Mesangial cell (primary cell): ENCODE measurements around a stretch of chr12.

GRCh38 chr12:57525950-57527170 is 3.7 kb downstream of the MBD6 start:
- RAMPAGE, long total RNA = no peak

- RAMPAGE, long total RNA = no peak
Observed at GRCh38 chr12:57619184-57619945, 8.1 kb downstream of the ARHGEF25 start.

DNA sequence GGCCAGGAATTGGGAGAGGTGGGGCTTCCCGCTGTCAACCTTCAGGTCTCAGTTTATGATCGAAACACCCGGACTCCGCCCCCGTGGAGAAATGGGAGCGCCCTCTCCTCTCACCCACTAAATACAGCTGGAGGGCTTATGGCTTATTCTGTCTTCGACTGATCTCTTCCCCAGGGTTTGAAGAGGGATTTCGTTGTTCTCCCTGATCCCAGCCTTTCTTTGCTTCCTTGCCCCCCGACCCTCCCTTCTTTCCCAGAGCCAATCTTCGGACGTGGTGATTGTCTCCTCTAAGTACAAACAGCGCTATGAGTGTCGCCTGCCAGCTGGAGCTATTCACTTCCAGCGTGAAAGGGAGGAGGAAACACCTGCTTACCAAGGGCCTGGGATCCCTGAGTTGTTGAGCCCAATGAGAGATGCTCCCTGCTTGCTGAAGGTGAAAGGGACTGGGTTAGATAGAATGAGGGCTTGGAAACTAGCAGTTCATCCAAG is 606 bp downstream of the OS9 start:
- RAMPAGE, long total RNA = no peak

DNA sequence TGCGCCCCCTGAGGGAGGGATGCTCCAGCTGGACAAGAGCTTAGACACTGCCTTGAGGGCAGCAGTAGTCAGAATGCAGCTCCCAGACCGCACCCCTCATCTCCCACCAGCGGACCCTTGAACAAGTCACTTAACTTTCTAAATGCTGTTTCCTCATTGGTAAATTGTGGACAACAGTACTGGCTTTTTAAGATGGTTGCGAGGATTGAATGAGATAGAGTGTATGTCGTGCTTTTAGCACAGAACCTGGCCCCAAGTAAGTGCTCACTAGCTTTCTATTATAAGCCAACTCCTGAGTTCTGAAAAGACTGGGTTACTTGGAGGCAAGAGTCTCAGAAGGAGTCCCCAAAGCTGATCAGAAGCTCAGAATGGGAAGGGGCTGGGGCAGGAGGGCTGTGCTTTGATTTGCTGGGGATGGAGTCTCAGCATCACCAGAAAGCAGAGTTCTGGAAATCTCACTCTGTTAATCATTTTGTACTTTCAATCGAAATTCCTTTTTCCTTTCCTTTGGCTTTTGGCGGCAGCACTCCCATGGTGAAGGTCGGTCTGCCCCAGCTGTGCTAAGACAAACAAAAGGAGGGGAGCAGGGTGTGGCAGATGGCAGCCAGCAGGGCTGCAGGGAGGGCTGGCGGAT is 15.5 kb downstream of the AGAP2 start:
- RAMPAGE, long total RNA = no peak

DNA sequence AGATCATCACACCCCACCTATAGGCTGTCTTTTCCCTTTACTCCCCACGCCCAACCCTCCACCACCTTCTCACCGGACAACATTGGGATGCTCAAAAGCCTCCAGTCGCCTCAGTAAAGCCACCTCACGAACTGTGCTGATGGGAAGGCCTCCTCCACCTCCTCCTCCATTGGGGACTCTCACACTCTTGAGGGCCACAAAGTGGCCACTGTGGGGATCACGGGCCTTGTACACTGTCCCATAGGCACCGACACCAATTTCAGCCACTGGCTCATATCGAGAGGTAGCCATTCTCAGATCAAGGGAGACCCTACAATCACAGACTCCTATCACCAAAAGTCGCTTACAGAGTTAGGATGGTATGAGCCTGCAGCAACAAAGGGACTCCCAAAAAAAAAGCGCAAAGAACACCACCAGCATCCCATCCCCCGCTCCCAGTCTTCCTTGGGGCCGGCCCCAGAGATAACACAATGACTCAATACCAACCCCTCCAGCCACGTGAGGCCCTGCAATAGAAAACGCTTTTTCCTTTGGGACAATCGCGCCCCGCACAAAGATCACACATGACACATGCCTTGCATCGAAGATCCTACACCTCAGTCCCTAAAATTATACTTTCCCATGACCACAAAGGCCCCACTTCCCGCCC is 559 bp downstream of the CDK4 start:
- RAMPAGE, long total RNA = no peak

- RAMPAGE, long total RNA = no peak
Observed at GRCh38 chr12:57755368-57756229, 696 bp downstream of the MARCHF9 start.

- RAMPAGE, long total RNA = no peak
Observed at GRCh38 chr12:57756230-57756659, 1.3 kb downstream of the MARCHF9 start.

GRCh38 chr12:57765001-57765868 is 1.6 kb downstream of the CYP27B1 start:
- RAMPAGE, long total RNA = no peak

GRCh38 chr12:57864881-57865872 is 18.6 kb upstream of the CTDSP2 start:
- RAMPAGE, long total RNA = no peak

- RAMPAGE, long total RNA = no peak
Observed at GRCh38 chr12:57881365-57882171, 35.0 kb upstream of the CTDSP2 start.

- RAMPAGE, long total RNA = start-site peak on the minus strand at chr12:57936069-57936155, 424 reads
Observed at GRCh38 chr12:57935591-57936459, 5.5 kb upstream of the ATP23 start.

DNA sequence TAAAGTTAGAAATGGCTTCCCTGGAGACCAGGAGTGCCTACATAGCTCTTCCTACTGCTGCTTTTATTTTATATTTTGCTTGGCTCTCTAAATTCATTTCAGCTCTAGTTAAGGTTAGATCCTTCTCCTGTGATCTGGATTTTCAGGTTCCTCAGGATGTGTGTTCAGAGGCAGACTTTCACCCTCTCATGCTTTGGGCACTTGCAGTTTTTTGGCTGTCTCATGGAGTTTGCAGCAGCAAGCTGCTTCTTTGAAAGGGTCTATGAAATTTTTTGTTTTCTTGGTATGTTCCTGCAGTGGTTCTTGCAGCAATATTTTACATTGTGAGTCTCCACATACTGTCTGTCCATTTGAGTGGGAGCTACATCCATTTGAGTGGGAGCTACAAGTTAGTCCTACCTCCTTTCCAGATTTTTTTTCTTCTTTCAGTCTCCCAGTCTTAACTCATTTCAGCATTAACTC is 93.4 kb downstream of the ATP23 start:
- RAMPAGE, long total RNA = no peak

GRCh38 chr12:59131550-59131759 is 211.2 kb upstream of the LRIG3 start:
- RAMPAGE, long total RNA = no peak

- RAMPAGE, long total RNA = no peak
Observed at GRCh38 chr12:62191521-62192441, 792 bp downstream of the TAFA2 start.

DNA sequence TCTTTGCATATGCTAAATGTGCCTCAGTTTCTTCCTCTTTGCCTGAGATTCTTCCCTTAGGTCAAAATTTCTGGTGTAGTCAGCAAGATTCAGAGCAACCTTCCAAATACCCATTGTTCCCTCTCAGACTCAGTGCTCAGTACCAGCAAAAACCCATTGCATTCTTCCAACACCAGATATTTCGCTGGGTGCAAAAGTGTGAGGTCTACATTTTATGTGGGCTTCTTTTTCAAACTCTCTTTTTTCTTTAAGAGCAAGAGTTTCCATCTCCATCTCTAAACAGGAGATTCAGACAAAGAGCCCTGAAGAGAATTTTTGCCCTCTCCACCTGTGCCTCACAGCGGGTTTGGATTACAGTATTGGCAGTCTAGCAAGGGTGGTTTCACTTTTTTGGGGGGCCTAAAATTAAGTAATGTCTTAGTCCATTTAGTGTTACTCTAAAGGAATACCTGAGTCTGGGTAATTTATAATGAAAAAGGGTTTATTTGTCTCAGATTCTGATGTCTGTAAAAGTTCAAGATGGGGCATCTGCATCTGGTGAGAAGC is 10.6 kb upstream of the USP15 start:
- RAMPAGE, long total RNA = no peak

GRCh38 chr12:62487976-62488328 is 21.3 kb downstream of the MON2 start:
- RAMPAGE, long total RNA = no peak

- RAMPAGE, long total RNA = no peak
Observed at GRCh38 chr12:62533518-62534157, 67.0 kb downstream of the MON2 start.

- RAMPAGE, long total RNA = no peak
Observed at GRCh38 chr12:62684901-62685270, 218.3 kb downstream of the MON2 start.

DNA sequence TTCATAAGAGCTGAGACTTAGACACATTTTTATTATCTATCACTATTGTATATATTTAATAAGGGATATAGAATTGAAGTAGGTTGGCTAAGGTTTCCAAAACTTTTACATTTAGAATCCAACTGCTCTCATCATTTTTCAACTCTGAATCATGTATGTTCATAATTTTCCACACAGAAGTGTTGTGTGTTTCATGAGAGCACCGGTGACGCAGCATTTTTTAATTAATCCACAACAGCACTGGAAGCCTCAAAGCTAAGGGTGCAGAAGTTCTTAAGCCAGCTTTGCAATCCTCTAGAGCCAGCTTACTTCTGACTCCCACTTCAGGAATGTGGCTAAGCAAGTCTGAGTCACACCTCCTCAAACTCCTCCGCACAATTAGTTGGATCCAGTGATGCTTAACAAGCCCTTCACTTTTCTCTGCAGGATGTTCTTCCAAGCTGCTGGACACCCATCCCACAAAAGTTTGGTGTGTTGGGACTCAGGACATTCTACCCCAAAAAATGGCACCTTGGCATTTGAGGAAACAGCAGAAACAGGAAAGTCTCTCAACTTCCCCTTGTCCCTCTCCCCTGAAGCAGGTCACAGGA is 210.1 kb downstream of the PPM1H start:
- RAMPAGE, long total RNA = no peak

DNA sequence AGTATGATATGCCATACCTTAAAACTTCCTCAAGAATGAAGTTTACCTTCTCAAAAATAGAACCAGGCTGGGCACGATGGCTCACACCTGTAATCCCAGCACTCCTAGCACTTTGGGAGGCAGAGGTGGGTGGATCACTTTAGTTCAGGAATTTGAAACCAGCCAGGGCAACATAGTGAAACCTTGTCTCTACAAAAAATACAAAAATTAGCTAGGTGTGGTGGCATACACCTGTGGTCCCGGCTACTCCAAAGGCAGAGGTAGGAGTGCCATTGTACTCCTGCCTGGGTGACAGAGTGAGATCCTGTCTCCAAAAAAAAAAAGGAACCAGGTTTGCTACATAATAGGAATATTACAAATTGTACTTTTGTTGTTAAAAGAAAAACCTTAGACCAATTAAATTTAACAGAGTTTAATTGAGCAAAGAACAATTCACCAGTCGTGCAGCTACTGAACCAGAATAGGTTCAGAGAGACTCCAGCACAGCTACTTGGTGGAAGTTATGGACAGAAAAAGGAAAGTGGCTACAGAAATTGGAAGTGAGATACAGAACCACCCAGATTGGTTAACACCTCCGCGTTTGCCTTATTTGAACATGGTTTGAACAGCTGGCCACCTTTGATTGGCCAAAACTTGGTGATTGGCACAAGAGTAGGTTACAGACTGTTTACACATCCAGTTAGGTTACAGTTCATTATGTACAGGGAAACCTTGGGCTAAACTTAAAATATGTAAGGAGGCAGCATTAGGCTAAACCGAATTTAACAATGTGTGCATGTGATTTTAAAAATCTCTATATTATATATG is 54.7 kb downstream of the SRGAP1 start:
- RAMPAGE, long total RNA = no peak